Epithelial cell of proximal tubule (primary cell): ENCODE data around the genes RNF113B and SLC15A1.

GRCh38 chr13:98019453-98019970, 66.0 kb downstream of the IPO5 start:
- RAMPAGE, long total RNA: no peak
- RRBS: no CpG with 5 or more reads among the region's 2 CpGs

GRCh38 chr13:98144997-98145606, 2.2 kb downstream of the FARP1 start:
- RAMPAGE, long total RNA: no peak
- RRBS: no CpG with 5 or more reads among the region's 9 CpGs

- RAMPAGE, long total RNA: no peak
- RRBS: 97% methylated on average over 7 of the region's 27 CpGs
Observed at GRCh38 chr13:98177038-98177389, at the start of gene RNF113B. RNF113B (minus strand) TSS chr13:98177269.

GRCh38 chr13:98279630-98280310, 102.7 kb upstream of the RNF113B start:
- RAMPAGE, long total RNA: no peak
- RRBS: no CpG with 5 or more reads among the region's 14 CpGs

DNA sequence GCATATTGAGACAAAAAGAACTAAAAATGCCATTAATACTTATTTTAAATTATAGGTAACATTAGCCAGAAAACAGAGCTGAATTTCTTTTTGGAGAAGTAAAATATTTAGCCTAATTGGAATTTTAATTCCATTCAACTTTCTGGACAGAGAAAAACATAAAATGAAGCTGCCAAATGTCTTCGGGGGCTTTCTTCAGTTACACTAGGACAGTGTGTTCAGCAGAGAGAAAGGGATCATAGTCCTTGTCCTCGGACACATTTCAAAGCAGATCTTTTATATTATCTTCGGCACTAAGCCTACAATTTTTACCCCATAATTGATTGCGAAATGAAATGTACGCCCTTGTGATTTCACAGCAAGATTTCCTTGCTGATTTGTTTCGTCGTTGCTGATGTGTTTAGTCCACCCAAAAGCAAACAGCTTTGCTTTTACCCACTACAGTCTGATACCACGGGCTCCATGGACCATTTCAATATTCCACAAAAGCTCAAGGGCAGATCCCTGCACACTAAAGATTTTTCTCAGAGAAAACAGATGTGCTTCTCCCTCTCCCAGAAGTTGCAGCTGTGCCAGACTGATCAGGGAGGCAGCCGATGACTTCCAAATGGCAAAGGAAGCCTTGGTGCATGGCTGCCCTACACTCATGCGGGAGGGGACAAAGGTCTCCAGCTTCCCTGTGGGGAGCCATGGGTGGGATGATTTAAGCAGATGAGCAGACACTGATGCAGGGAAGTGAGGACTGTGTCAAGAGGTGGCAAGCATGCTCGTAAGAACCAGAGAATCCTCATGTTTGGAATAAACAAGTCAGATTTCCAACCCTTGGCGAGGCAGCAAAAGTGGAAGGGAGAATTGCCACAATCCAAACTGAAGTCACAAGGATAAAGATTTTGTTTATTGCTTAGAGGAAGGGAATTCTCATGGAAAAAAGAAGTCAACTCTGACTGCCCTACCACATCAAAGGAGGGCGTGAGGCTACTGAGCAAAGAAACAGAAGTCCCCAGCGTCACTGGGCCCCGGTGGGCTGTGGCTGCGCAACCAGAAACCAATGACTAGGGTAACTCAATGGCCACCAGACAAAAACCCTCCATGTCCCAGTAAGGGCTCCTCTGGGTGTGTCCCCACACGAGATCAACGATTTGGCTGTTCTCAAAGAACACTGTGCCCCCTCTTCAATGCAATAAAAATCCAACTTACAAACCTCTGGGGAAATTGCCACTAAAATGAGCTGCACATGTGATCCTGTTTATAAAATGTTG, 81.0 kb downstream of the STK24 start:
- RAMPAGE, long total RNA: no peak
- RRBS: no CpG with 5 or more reads among the region's 18 CpGs

DNA sequence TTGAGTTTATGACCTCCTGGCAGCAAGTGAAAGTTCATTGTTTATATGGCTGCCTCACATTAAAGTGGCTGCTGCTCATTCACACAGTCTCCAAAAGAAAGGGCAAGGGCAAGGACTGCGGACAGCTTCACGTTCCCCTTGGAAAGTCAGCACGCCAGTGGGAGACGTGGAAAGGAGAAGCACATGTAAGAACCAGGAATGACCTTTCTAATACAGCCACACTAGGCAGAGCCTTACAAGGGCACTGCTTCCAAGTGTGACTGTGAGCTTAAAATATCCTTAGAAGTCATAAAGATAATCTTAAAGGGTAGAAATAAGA, 73.5 kb downstream of the STK24 start:
- RAMPAGE, long total RNA: no peak
- RRBS: no CpG with 5 or more reads among the region's 4 CpGs

GRCh38 chr13:98506945-98507335, 70.0 kb downstream of the STK24 start:
- RAMPAGE, long total RNA: no peak
- RRBS: no CpG with 5 or more reads among the region's 9 CpGs

DNA sequence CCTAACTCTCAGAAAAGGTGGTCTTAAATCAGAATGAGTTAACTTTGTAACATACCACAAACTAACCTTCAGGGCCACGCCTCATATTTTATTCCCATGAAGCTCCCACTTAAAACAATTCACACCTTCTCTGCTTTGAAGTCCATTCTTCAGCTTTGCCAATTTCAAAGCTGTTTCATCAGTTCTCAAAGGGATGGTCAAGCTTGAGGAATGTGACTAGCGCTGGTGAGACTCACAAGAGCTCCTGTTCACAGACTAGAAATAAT, 68.3 kb downstream of the STK24 start:
- RAMPAGE, long total RNA: no peak
- RRBS: no CpG with 5 or more reads among the region's 2 CpGs

DNA sequence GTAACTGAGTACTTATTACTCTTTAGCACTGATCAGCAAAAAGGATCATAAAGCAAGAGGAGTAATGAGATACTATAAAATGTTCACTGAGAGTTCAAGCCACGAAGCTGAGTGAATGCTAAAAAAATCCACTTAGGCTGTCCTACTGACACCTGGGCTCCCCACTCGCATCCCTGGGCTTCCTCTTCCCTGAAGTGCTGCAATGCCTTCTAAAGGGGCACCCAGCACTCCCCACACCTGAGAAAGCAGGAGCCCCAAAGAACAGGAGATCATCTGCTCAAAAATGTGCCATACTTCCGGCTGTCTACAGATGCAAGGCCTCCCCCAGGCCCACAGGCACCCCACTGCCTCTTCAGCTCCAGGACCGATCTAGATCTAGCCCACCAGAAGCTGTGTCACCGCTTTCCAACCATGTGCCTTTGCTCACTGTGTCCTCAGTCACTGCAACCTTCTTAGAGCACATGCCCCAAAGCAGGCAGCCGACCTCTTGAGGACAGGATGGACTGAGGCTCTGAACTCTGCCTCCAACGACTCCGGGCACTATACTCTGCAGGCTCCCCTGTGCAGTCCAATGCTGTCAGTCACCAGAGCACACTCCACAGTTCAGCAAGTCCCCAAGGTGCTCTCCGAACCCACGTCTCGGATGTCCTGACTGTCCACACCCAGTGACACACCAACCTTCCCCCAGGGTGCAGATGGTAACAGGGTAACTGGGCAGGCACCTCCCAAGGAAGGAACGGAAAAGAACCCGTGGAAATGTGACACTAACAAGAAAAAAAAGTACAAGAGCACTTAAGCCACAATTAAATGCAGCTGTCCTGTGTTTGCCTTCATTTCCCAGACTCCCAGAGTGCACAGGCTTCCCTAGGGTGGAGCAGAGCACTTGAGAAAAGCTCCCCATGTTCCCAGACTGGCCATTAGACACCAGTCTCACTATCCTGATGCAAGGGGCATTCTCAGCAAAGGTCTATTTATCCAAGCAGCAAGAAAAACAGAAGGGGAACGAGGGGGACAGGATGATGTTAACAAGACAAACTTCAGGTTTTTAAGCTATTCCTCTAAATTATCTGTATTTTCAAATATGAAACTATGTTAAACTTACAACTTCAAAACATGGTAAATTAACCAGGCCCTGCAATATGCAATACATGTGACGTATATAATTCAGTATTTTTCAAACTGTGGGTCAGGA, 4.8 kb downstream of the STK24 start:
- RAMPAGE, long total RNA: no peak
- RRBS: no CpG with 5 or more reads among the region's 15 CpGs

DNA sequence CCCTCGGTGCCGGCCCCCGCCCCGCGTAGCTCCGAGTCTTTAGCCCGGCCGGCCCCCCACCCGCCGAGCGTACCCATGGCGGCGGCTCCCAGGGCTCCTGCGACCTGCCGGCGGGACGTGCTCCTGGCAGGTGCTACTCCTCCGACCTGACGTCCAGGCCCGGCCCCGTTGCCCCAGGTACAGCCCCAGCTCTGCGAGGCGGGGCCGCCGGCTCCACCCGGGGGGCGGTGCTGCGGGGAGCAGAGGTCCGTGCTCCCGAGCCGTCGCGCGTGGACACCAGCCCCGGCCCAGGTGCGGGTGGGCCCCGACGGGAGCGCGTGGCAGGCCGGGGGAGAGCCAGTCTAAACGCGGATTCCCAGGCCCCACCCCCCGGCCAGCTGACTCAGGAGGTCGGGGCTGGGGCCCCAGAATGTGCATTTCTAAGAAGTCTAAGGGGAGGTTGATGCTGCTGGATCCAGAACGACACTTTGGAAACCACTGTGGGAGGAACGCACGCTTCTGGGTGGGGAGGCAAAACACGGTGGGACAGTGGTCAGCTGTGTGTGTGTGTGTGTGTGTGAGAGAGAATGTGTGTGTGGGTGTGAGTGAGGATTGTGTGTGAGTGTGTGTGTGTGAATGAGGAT, at the start of gene SLC15A1:
TSS of gene SLC15A1 (minus strand) at position 151 of the 623 bp plus-strand sequence.
- RAMPAGE, long total RNA: no peak
- RRBS: 3% methylated on average over 38 of the region's 49 CpGs

DNA sequence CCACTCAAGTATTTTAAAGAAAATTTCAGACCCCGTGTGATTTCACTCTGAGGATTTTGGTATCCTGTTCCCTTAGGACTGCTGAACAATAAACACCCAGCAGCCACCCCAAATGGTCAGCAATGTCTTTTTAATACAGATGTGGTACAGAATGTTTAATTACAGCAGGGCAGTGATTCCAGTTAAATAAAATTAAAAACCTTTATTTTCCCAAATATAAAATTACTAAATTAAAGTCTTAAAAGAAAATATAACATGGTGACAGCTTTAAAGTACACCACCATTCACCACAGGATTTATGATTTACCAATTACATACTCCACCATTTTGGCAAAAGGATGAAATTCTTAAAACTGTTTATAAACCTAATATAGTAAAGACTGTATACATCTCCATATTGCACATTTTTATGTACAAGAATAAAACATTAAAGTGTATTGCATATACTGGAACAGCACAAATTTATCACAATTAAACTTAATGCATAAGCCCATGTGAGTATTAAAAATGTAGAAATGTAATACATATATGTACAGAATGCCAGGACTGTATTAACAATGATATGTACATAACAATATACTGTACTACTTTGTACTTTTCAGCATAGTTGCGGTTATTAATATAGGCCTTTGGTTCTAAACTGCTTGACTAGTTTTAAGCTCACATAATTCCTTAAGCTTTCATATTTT, 41.0 kb upstream of the SLC15A1 start:
- RAMPAGE, long total RNA: no peak
- RRBS: no CpG with 5 or more reads among the region's 2 CpGs

- RAMPAGE, long total RNA: no peak
- RRBS: no CpG with 5 or more reads among the region's 3 CpGs
Observed at GRCh38 chr13:98830292-98830821, 77.9 kb upstream of the SLC15A1 start.

GRCh38 chr13:98918663-98919218, 59.1 kb downstream of the DOCK9 start:
- RAMPAGE, long total RNA: no peak
- RRBS: no CpG with 5 or more reads among the region's 6 CpGs

DNA sequence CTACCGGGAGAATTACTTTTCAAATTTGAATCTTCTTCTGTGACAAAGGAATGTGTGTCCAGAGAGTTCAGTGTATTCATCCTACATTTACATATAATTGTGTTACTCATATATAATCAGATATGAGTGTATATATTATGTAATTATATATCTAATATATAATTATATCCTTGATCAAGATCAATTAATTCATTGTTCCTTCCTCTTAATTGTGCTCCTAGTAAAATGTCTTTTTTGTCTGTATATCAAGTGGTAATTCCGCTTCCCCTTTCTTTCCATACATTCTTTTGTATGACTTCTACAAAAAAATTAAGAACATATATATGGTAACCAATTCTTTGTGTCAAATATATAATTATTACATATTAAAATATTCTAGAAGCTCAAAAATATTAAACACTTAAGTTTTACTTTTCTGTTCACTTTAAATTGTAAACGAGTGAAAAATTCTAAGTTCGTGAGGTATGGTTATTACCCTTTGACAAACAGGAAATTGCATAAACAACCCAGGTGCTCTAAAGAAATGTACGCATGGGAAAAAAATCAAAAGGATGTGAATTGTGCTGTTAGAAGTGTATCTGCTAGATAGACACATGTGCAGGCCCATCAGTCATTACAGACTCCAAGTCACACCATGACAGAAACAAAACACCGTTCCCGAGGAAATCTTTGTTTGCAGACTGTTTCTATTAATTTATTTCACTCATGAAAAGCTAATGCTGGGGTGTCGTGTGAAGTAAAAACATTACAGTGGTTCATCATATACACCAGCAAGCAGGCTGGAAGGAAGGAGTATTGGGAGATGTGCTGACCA, 16.9 kb upstream of the DOCK9 start:
- RAMPAGE, long total RNA: no peak
- RRBS: 93% methylated on average over 1 of the region's 8 CpGs

GRCh38 chr13:99218912-99219447, 18.3 kb downstream of the UBAC2 start:
- RAMPAGE, long total RNA: no peak
- RRBS: no CpG with 5 or more reads among the region's 2 CpGs

GRCh38 chr13:99383922-99384390, 76.8 kb upstream of the GPR183 start:
- RAMPAGE, long total RNA: no peak
- RRBS: no CpG with 5 or more reads among the region's 5 CpGs

DNA sequence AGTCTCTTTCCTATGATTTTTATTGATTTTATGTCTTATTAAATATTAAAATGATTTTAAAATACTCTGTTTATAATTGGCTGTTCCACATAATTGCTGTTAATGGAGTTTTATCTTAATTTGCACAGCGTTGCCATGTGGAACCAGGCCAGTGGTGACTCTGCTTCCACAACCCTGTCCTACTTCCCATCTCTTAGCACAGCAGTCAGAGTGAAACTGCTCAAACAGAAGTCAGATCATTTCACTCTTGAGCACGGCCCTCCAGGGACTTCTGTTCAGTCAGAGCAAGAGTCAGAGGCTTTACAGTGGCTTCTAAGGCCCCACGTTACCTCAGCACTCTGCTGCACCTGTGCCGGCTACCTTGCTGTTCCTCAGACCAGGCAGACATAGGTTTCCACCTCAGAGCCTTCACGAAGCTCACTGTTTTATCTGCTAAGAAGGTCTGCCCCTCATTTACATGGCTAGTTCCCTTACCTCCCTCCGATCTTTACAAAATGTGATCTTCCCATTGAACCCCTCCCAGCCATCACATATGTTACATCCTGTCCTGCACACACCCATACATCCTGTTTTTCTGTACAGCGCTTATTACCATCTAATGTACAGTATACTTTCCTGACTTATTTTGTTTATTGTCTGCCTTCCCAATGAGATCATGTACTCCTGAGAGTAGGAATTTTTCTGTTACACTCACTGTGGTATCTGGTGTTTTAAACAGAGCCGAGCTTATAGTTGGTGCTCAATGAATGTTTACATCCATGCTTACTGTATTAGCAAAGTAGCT, 41.6 kb downstream of the TM9SF2 start:
- RAMPAGE, long total RNA: no peak
- RRBS: no CpG with 5 or more reads among the region's 8 CpGs

- RAMPAGE, long total RNA: no peak
- RRBS: no CpG with 5 or more reads among the region's 3 CpGs
Observed at GRCh38 chr13:99650323-99650758, 43.9 kb downstream of the CLYBL start.

- RAMPAGE, long total RNA: no peak
- RRBS: no CpG with 5 or more reads among the region's 3 CpGs
Observed at GRCh38 chr13:99687630-99688277, 81.3 kb downstream of the CLYBL start.

GRCh38 chr13:99751703-99752270, 145.3 kb downstream of the CLYBL start:
- RAMPAGE, long total RNA: no peak
- RRBS: no CpG with 5 or more reads among the region's 8 CpGs